Occipital lobe (tissue), 2 donors: ENCODE results near the gene PSAPL1.

DNA sequence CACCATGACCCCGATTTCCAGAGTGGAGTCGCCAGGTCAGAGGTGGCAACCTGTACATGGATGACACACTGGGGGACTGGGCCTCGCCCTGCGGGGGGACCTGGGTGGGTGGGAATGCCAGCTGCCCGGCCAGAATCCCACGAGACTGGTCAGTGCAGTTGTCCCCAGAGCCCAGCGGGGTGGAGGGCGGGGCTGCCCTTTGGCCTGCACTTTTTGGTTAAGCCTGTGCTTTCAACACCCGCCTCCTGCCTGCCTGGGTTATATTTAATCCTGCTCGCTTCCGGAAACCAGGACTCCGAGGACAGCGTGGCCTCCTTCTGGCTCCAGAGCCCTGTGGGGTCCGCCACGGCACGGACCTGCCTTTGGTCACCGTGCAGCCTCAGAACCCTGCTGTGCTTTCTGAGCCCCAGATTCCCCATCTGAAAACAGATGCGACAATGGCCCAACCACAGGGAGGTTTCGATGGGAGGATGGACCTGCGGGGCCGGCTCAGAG is 29.5 kb upstream of the KIAA0232 start:
- RAMPAGE, long total RNA = no peak

- RAMPAGE, long total RNA = no peak
Measured at GRCh38 chr4:6777695-6778296, 4.7 kb upstream of the KIAA0232 start.

GRCh38 chr4:6810272-6810797 is 27.8 kb downstream of the KIAA0232 start:
- RAMPAGE, long total RNA = no peak

- RAMPAGE, long total RNA = no peak
Measured at GRCh38 chr4:6855494-6856016, 54.1 kb upstream of the TBC1D14 start.

DNA sequence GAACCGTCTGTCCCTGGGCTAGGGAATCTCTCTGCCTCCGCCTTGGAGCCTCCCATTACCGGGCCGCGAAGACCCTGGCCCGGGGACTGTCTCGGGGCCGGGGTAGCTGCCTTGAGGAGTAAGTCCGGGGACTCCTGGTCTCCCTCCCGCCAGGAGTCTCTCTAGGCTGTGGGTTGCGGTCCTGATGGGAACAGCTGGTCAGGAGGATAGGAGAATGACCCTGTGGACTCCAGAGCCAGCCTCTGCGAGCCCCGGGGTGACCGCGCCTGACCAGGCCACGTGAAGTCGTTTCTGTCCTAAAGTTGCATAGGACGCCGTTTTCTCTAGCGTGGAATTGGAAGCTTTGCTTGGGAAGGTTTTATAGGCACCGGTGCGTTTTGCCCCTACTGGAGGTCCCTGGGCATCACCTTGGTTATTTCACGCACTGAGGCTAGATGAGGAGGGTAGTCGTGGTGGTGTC is 888 bp downstream of the TBC1D14 start:
- RAMPAGE, long total RNA = no peak

GRCh38 chr4:6942977-6943632 is 33.5 kb downstream of the TBC1D14 start:
- RAMPAGE, long total RNA = no peak

DNA sequence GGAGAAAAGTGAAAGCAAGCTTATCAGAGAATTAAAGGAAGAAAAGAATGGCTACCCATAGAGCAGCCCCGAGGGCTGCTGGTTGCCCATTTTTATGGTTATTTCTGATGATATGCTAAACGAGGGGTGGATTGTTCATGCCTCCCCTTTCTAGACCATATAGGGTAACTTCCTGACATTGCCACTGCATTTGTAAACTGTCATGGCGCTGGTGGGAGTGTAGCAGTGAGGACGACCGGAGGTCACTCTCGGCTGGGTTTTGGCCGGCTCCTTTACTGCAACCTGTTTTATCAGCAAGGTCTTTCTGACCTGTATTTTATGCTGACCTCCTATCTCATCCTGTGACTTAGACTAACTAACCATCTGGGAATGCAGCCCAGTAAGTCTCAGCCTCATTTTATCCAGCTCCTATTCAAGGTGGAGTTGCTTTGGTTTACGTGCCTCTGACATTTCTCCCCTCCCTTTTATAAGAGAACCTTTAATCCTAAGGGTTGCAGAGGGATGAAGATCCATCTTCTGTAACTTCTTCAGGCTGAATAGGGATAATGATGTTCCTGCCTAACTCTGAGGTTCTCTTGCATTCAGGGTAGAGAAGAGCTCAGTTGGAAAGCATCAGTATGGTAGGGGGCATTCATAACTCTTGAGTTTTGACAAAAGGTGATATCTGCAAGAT is 16.8 kb upstream of the GRPEL1 start:
- RAMPAGE, long total RNA = no peak

- RAMPAGE, long total RNA = no peak
Measured at GRCh38 chr4:7434440-7434753, 333 bp downstream of the PSAPL1 start.

DNA sequence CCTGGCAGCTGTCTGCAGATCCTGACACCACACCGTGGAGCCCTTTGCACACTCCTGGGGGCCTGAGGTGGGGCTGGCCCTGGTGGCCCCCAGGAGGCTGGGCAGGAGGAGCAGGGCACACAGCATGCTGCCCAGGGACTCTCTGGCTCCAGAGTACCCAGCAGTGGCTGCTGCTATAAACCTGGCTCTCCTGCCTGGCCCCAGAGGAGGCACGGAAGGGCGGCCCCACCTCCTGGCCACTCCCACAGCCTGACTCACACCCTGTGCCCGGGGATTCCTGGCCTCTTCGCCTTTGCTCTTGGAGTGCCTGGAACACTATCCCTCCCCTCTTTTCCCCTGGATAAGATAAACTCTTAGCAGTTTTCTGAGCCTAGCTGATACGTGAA is at the start of gene PSAPL1:
TSS of gene PSAPL1 (minus strand) at position 177 of the 386 bp plus-strand sequence.
- RAMPAGE, long total RNA = no peak

- RAMPAGE, long total RNA = no peak
Measured at GRCh38 chr4:7531044-7532192, 96.7 kb upstream of the PSAPL1 start.

GRCh38 chr4:7805958-7806621 is 133.6 kb downstream of the AFAP1 start:
- RAMPAGE, long total RNA = no peak

DNA sequence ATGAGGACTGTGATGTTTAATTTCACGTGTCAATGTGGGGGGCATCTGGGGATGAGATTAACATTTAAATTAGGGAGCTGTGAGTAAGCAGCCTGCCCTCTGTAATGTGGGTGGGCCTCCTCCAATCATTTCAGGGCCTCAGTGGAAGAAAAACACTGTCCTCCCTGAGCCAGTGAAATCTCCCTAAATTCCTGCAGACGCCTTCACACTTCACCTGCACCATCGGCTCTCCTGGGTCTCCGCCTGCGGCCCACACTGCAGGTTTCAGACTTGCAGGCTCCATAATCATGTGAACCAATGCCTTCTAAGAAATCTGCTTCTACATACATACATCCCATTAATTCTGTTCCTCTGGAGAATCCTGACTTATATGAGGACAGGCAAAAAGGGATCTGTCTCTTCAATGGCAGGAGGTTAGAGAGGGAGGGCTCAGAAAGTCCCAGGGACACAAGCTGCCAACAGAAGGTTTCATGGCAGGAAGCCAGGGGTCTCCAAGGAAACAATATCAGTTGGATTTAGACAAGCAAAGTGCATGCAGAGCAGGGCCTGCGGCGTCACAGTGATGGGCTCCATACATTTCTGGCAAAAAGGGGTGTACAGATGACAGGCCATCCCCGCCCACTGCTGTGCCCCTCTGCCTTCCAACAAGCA is 121.5 kb downstream of the AFAP1 start:
- RAMPAGE, long total RNA = no peak

GRCh38 chr4:7968534-7968854 is 28.8 kb upstream of the AFAP1 start:
- RAMPAGE, long total RNA = no peak

- RAMPAGE, long total RNA = no peak
Measured at GRCh38 chr4:7972088-7972490, 32.4 kb upstream of the AFAP1 start.

GRCh38 chr4:8112481-8113187 is 46.0 kb downstream of the ABLIM2 start:
- RAMPAGE, long total RNA = no peak

DNA sequence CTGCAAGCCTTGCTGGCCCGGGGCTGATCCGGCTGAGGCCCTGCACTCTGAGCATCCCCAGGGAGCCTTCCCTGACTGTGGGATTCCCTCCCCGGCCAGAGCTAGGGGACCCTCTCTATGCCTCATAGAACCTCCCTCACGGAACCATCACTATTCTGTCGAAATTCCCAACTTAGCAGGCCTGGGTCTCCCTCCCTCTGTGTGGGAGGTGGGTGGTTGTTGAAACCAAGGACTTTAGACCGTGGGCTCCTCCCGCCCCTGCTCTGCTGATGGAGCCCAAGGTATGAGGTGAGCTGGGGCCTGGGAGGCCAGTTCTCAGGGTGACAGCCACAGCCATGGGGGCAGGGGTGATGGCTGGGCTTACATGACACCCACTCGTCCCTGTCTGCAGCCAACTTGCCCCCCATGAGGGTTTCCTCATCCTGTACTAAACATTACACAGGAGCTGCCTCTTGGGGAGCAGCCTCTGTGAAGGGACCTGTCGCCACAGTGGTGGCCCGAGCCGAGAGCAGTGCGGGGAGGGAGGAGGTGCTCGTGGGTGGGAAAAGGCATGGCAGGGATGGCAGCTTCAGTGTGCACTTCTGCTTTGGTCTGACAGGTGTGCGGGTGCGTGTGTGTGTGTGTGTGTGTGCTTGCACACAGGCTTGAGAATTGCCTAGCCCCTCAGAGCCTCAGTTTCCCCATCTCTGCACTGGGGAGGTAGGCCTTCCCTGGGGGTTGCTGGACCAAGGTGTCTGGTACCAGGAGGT is 3.8 kb downstream of the SH3TC1 start:
- RAMPAGE, long total RNA = no peak

GRCh38 chr4:8208709-8209540 is 9.8 kb downstream of the SH3TC1 start:
- RAMPAGE, long total RNA = no peak

DNA sequence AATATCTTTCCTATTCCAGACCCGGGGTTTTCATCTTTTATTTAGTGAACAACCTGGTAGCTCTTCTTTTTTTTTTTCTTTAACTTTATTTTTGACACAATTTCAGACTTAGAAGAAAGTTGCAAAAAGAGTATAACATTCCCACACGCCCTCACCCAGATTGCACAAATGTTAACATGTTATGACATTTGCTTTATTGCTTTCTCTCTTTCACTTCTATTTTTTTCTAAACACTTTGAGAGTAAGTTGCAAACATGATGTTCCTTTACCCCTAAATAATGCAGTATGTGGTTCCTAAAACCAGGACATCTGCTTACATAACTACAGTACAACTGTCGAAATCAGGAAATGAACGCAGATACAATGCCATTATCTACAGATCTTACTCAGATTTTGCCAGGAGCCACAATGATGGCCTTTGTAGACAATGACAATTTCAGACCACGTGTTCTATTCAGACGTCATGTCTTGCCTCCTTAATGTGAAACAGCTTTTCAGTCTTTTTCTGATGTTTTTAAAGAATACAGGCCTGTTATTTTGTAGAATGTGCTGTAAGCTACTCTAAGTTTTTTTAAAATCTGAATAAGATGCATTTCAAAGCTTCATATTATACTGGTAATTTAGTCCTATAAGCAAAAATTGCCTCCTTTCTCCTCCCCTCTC is 22.4 kb downstream of the SH3TC1 start:
- RAMPAGE, long total RNA = no peak

DNA sequence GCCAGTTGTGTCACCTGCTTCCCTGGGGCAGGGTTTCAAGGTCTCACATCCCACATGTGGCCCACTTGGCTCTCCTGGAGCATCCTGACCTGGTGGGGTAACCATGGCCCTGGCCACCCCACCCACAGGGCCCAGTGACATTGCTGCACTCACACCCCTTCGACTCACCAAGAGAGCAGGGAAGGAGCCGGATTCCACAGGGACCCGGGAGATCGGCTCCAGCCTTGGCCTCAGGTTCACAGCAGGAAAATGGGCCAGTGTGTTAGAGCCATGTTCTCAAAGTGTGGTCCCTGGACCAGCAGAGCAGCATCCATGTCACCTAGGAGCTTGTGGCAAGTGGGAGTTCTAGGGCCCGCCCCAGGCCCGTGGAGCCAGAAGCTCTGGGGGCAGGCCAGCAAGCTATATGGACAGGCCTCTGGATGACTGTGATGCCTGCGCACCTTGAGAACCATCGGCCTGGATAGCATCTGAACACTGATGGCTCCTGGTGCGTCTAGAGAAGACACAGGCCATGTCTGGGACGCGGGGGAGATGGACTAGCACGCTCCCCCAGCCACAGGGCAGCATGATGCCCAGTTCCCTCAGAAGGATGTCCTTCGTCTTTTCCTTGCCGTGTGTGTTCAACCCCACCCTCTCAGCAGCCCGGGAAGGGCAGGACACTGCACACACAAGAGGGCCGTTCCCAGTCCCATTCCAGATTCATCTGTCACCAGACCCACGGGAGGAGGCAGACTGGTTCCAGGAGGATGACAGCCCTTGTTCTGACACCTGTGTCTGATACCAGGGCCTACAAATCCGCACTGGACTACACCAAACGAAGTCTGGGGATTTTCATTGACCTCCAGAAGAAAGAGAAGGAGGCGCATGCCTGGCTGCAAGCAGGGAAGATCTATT is 33.7 kb downstream of the SH3TC1 start:
- RAMPAGE, long total RNA = no peak

DNA sequence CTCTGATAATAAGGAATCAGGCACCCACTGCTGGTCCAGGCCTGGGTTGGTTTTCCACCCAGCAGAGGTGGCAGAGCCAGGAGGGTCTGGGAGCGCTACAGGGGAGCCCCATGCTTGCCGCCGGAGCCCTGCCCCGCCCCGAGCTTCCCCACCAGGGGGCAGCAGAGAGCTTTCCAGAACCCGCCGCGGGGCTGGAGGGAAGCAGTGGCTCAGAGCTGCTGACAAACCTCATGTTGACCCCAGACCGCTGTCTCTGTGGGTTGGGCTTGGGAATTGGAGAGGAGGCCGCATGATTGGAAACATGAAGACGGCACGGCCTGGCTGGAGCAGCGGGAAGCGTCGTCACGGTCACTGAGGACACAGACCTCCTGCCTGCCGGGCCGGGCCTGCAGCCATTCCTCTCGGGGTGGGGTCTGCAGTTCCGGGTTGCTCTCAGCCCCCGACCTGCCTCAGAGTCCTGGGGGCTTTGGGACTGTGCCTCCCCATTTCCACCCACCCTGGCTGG is 27.3 kb upstream of the HTRA3 start:
- RAMPAGE, long total RNA = no peak